ENCODE measurements around a stretch of chr1.

DNA sequence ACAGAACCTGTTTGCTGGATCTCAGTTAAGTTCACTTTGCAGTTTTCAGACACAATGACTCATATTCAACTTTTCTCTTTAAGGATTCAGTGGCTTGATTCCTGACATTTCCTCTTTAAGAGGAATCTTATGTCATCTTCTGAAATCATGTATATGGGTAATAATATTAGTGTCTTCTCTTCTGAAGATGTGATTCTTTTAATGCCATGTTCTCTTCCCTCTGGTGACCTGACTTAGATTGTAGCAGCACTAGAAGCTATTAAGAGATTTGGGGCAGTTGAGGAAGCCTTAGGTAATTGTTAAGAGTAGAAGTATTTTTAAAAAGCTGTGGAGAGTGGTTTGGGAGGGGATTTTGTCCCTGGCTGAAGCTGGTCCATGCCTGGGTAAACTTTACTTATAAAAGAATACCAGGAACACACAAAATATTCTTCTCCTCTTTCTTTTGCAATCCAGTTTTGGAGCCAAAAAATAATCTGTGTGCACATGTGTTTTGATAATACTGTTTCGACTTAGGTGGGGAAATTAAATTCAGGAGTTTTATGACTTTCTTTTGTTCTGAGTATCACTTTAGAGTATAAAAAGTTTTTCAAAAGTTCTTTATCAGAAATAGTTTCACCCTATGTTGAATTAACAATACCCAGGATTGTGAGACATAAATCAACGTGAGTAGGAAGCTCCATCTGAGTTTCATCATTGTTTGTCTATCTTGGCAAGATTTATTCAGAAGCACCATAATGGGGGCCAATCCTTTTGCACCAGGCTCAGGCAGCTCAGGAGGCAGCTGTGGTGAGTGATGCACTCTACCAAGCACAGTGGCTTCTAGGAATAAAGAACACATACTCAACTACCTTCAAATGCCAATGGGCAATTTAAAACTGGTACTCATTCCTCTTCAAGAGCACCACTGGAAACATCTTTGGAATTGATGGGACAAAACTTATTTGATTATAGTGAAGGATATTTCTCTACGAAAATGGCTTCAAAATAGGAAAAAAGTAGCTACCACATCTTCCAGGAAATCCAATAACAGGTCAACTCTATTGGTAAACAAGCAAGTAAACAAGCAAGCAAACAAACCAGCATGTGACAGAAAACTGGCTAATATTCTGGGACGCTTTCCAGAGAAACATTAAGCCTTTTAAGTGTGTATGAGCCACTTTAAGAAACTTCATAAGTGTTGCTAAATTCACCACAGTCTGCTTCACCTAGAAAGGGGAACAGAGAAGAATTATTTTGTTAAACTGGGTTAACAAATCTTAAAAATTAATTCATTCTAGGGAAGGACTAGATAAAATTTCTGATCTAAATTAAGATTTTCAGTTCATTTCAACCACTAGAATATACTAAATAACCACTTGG, 12.0 kb downstream of the CREG1 start:
- PRO-cap, result no peak

DNA sequence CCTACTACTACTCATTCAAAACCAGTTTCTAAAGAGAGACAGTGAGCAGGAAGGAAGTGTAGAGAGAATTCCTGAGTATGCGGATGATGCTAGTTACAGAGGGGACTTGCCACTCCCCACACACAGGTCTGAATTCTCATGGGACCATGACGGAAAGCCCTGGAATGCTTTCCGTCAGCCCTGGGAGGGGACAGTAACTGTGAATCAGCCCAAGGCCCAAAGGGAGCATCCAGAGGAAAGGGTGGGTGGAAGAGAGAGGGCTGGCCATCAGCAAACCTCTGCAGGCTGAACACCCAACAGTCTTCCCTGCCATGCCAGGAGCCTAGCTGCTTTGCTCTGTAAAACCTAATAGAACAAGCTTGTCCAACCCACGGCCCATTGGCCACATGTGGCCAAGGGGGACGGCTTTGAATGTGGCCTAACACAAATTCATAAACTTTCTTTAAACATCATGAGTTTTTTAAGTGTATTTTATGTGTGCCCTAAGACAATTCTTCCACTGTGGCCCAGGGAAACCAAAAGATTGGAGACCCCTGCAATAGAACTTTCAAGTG, 36.5 kb downstream of the RCSD1 start:
- PRO-cap, result no peak

DNA sequence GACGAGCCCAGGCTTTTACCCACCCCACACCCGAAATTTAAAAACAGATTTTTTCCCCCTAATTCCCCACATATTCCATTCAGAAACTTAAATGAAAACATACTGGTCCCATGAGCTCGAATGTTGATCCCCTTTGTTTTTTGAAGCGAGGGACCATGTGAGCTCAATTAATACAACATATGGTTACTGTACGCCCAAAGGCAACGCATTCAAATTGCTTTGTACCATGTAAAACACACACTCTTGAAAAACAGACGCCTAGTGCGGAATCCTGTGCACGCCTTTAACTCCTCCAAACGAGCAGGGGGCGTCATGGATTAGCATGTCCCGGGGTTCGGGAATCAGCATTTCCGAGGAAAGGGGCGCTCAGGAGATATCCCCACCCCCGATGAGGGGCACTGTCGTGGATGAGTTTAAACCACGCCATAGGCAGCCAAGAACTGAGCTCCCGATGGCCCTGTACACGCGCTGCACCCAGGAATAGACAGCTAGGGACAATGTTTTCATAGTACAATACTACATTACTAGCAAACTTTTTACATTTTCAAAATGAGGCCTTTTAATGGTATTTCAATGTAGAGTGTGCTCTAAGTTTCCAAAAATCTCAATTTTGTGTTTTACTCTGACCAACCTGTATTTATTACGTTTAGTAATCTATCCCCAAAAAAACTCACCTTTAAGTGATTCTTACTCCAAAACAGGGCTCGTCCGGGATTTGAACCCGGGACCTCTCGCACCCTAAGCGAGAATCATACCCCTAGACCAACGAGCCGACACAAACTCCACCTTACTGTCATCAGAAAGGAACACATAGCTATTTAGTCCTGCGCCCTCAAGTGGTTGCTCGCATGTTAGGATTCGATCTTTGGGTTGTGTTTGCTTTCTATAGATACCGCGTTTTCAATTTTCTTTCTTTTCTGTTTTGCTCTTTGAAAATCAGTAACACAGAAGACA, 6.7 kb upstream of the MPZL1 start:
- PRO-cap, result no peak

DNA sequence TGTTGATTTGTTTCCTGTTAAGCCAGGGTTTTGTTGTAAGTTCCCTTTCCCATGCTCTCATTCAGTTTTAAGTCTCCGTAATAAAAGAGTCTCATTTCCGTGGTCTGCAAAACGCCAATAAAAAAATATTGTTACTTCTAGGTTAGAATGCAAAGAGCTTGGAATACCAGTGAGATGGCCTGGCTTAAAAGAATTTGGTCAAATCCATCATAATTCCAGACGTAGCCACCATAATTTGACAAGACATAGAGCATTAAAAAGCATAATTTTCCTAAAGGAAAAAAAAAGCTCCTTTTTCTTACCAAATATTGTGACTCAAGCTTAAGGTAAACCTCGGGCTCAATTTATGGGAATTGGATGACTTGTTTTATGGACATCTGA, 909 bp downstream of the MPZL1 start:
- PRO-cap, result no peak

DNA sequence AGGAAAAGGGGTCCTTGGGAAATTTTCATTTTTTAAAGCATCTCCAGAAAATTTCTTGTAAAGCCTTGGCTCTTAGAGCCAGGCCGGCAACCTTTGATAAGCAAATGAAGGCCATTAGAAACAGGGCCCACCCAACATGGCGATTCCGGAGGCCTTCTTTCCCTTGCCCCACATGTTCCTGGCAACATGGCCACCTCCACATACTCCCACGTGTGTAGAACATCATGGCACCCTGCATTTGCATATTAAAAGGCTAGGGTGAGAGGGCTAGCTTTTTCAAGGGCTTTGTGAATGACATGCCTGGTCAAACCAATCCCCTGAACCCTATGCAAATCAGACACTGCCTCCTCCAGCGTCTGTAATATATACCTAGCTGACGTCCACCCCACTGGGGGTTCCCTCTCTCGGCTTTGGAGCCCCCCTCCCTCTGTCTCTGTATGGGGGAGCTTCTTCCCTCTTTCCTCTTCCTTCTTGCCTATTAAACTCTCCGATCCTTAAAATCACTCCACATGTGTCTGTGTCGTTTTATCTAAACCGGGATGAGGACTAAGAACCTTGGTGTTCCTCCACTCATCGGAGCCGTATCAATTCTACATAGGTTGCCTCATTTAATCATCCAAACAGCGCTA, 1.6 kb downstream of the ADCY10 start:
- PRO-cap, result no peak

DNA sequence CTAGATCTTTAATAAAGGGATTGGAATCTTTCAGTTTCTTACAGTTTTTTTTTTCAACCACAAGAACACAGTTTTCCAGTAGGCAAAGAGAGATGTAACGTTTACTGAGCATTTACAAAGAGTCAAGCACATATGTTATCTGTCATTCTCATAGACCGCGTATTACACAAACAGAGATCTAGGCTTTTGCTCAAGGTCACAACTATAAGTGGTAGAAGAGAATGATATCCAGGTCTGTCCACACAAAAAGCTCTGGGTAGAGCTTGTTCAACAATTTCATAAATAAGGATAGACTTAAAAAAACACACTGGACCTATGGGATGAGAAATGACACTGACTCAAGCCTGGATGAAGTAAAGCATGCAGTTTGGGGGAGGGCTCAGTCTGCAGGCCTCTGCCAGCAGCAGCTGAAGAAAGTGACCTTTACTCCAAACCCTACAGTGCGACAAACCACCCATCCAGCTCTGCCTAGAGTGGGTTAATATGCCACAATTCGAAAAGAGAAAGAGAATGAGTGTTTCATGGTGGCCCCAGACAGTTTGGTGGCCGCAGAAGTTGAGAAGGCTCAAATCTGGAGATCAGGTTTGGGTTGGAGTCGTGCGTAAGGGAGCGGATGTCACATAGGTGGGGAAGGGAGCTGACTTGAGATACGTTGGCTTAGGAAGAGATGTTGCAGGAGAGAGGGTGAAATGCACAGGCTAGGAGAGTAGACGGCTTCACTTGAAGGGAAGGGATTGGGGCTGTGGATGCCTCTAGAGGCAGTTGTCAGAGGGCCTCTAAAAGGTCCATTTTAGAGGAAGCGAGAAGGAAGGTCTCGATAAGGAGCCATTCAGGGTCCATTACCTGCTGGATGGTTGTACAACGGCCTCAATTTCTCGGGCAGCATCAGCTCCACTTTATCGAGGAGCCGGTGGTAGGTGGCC, 1.3 kb upstream of the DCAF6 start:
- PRO-cap, result no peak

GRCh38 chr1:167972102-167972828, 35.4 kb upstream of the MPC2 start:
- PRO-cap, result no peak

DNA sequence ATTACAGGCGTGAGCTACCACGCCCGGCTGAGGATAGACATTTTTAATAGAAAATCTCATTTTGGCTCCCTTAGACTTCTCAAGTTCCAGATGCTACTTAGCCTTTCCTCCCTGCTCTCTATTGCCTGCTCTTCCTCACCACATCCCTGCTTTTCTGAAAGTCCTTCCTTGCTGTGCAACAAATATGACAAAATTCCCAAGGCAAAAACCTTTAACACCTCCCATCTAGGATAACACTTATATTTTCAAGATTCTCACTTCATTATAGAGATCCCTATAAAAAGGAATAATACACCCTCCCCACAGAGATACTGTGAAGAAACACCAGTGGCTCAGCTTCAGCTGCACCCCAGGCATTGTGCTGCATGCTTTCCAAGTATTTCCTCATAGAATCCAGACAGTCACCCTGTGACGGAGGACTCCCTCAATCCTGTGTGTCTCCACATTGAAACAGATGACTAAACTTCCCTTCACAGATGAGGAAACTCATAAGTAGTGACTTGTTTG, 55.5 kb downstream of the GPR161 start:
- PRO-cap, result no peak

DNA sequence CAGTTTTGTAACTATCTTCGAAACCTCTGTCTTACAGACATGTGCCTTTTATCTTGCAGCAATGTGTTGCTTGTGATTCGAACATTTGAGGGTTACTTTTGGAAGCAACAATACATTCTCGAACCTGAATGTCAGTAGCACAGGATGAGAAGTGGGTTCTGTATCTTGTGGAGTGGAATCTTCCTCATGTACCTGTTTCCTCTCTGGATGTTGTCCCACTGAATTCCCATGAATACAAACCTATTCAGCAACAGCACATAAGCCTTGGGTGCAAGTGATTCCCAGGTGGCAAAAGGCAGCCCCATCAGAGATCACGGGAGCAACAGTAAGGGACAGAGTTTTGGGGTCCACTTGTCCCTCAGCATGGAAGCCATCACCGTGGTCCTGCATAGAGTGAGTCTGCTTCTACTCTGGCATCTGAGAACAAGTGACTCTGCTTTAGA, 16.8 kb downstream of the SFT2D2 start:
- PRO-cap, result no peak

- PRO-cap, result no peak
Observed at GRCh38 chr1:168354126-168354978, 73.7 kb downstream of the TBX19 start.

DNA sequence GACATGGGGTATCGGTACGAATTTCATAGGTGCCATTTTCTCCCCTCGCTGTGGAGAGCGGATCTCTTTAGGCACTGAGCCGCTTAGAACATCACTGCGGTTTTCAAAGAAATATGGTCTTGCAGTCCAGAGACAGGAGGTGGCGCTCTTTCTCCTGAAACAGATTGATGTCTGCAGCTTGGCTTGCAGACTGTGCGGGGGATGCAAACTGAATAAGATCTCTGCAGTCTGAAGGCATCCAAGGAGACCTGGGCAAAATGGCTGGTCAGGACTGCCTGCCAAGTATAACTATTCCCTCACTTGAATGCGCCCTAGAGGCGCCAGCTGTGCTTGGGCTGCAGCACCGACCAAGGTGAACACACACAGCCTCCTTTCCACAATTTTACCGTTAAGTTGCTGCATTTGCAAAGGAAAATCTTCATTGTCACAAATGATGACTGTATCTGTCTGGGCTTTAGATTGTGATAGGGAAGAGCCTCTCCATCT, 103.9 kb downstream of the XCL2 start:
- PRO-cap, result no peak

GRCh38 chr1:168535377-168536088, 8.3 kb downstream of the XCL2 start:
- PRO-cap, result no peak

- PRO-cap, result unidirectional peak, plus-strand start at chr1:168608071
Observed at GRCh38 chr1:168607798-168608366, 31.5 kb downstream of the XCL1 start.

- PRO-cap, result no peak
Observed at GRCh38 chr1:168621199-168621761, 44.9 kb downstream of the XCL1 start.

DNA sequence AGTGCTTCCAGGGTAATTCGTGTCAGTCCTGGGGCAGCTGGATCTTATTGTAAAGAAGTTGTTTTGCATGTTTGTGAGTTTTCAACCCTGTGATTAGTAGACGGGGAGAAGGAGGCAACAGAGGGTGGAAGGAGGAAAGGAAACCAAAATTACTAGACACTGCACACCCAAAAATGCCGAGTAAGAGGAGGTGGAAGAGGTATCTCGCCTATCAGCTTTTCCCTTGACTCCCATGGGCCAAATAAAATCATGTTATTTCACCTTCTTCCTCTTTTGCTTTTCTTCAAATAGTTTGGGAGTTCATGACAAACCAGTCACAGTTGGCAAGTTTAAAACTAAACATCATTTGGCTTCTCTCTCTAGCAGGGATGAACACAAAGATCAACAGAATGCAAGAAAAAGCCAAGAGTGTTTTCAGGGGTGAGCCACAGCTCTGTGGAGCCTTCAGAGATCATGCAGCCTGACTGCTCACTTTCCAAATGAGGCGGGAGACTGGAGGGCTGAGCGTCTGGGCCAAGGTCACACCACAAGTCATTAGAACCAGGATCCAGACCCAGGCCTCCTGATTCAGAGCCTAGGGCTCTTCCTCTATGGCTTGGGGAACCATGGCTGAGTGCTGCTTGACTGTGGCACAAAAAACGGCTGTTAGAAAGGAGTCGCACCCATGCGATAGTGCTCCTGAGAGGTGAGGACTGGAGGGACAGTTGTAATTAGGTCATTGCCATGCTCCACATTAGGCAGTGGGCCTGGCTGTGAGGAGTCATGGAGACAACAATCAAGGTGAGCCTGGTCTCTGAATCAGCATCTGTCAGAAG, 2.8 kb downstream of the DPT start:
- PRO-cap, result no peak

GRCh38 chr1:168799912-168800538, 71.0 kb upstream of the DPT start:
- PRO-cap, result no peak

DNA sequence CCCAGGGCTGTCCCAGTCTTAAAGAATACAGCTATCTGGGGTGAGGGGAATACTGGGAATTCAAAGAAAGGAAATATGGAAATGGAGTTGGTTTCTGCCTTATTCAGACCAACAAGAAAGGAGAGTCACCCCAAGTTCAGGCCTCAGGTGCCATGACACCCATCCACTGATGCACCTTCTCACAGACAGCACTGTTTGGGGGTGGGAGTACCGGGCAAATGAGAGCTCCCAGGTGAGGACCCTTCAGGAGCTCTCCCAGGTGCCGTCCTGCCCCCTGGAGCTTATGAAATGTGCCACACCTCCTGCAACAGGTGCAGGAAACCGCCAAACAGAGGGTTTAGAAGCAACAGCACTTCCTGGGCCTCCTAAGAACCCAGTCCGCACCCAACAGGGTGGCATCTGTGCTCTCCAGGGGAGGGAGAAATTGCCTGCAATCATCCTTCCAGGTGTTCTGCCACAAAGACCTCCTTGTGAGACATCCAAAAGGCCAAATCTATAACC, 87.8 kb upstream of the ATP1B1 start:
- PRO-cap, result no peak

DNA sequence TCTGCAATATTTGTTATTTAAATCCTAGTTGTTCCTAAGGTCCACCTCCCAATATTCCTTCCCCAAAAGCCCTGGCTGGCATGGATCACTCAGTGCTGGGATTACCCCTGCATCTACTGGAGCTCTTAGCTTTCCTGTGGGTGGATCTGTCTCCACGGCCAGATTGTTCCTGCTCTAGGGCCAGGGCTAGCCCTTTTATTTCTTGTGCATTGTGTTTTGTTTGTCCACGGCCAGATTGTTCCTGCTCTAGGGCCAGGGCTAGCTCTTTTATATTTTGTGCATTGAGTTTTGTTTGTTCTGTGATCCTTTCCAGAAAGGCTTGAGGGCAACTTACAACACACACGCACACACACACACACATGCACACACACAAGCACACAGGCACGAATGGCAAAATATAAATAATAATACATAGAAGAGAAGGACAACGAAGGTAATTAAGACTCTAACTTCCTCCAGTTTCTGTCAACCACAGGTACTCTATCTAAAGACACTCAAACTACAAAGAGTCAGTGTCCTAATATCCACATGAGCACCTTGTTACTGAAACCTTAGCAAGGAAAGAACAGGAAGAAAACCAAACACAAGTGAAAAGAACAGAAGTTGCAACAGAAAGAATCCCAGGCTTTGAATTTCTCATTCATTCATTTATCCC, 33.0 kb upstream of the ATP1B1 start:
- PRO-cap, result no peak

GRCh38 chr1:169102457-169103022, 4.0 kb upstream of the ATP1B1 start:
- PRO-cap, result no peak

DNA sequence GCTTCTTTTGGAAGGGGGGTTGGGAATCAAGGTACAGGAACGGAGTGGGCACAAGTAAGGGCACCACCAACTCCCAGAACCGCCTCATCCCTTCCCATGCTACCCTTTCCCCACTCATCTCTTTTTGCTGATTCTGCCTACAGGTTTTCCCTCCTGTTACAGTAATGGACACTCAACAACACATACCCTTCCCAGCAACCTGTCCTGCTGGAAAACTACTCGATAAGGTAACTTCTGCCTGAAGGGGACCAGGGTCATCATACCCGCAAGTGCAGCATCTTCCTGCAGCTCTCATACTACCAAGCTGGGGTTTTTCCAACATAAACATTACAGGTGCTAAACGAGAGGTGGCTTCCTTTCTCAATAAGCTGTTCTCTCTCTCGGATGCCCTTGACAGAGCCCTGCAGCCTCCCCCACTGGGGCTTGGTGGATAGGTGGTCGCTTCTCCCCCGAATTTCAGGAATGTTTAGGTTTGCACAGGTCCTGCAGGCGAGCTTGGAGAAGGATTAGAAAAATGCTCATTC, 1.9 kb upstream of the ATP1B1 start:
- PRO-cap, result no peak

Data from ascending aorta (tissue), 1 donor.